Measurements from ENCODE around the genes MYH4, MYH2, PIRT, DNAH9 and ELAC2.

DNA sequence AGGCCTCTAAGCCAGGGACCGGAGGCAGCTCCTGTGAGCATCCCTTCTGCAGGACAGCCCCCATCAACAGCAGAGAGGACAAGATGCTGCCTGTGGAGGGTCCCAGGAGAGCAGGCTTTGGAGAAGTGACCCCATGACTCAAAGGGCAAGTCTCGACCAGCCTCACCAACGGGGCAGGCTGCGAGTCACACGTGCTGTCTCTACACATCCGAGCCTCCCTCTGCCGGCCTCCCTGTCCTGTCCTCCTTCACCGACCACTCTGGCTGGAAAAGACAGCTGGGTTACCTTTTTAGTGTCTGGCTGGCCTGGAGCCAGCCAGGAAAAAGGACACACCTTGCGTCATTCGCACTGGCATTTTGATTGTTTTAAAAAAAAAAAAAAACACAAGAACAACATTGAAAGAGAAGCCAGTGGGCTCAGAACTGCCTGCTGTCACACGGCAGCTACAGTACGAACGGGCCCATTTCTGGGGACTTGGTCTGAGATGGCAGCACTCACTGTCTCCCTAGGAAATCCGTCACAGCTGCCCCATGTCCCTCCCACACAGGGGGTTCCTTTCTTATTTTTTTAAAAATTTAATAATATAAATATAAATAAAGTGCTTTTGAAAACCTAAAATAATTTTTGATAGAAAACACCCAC lies 74.5 kb upstream of the RCVRN start:
- PRO-cap, 6 experiments: no peak in any of the 6 experiments
- RAMPAGE, long total RNA, 2 experiments: no peak in any of the 2 experiments
- RRBS: no CpG with 5 or more reads among the region's 14 CpGs

DNA sequence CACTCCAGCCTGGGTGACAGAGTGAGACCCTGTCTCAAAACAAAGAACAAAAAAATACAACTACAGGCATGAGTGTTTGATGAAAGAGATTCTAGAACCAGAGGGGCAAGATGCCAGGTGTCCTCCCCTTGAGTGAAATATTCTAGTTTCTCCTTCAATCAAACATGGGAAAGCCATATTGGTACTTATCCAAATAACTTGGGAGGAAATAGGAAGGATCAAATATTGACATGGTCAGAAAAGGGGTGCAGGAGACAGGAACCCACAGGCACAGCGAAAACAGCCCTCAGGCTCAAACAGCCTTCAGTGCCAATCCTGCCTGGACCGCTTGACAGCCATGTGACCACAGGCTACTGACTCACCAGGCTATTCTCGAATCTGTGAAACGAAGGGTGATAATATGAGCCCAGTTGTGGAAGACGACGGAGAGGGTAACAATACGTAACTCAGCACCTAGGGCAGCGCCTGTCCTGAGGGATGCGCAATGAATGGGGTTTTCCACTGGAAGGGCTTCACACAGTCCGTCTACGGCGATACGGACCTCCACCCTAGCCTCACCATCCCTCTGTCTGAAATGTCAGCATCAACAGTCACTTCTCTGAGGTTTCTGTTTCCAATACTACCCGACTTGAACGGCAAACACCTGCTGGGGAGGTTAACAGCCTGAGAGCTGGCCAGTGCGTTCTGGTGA lies 117.3 kb upstream of the RCVRN start:
- PRO-cap, 6 experiments: no peak in any of the 6 experiments
- RAMPAGE, long total RNA, 2 experiments: no peak in any of the 2 experiments
- RRBS: no CpG with 5 or more reads among the region's 16 CpGs

DNA sequence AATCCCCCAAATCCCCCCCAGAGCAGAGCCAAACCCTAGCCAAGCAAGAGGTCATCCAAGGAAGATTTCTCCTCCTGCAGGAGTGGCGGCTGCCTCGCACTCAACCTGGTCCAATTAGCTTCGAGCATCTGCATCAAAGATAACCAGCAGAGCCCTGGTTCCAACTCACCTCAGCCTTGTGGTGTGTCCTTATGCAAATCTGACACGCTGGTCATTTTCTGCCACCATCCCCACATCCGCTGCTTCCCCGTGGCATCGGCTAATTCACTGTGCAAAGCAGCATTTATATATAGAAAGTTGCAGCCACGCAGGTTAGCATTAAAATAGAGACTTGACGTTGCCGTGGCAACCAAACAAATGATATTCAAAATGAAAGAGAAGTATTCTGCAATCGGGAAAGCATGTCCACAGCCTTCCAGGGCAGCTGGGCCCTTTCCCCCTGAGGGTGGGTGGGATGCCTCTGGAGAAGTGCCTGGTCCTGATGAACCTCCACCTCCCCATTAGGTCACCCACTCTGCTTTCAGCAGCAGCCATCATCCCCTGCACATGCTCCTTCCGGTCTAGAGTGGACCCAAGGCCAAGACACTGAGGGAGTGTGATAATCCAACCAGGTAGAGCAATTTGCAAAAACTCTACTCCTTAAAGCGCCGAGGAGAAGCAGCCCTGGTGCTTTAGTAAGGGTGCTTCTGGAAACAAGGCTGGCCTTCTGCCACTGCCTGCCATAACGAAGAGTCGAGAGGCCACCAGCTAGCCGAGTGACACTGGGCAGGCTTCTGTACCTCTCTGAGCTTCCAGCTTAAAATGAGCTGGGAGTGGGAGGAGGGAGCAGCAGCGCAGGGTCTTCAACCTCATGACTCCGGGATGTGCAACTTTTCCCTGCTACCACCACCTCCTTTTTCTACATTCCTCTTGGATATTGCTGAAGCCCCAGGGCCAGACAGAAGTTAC lies 138.6 kb downstream of the GAS7 start:
- PRO-cap, 6 experiments: peak in 2 of 6 experiments; most common minus-strand start position 261 of the sequence (in 2)
- RAMPAGE, long total RNA, 2 experiments: no peak in any of the 2 experiments
- RRBS: no CpG with 5 or more reads among the region's 19 CpGs

DNA sequence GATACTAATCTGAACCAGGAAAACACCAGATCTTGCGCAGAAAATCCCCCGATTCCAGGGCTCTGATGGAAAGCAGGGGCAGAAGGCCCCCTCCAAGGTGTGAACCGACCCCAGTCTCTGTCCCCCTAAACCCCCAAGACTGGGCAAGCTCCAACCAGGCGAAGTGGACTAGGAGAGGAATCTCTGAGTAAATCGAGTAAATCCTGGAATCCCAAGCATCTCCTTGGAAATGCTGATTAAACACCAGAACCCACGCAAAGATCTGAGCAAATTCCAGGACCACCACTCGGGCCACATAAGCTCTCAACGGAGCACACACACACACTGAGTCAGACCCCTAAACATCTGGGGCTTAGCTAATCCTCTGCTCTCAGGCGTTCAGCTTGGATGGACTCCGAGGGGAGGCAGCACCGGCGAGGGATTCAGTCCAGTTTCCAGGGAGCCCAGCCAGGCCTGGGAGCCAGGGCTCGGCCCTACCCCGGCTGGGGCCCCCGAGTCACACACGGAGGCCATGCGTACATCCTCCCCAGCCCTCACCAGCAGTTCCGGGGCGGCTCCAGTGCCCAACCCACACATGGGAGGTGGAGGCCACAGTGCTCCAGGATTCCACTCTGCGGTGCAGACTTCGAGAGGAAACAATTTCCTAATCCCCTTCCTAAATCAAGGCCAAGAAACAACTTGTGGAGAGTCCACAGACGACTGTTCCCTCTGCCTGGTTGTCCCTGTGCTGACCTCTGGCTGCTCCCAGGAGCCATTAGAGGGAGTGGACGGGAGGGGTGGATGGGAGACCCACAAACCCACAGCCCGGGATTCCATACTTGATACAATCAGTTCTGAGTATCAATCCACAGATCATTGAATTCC lies 70.6 kb downstream of the GAS7 start:
- PRO-cap, 6 experiments: peak in 5 of 6 experiments; most common plus-strand start position 609 of the sequence (in 4); most common minus-strand start position 326 of the sequence (in 1)
- RAMPAGE, long total RNA, 2 experiments: no peak in any of the 2 experiments
- RRBS: 16% methylated on average over 8 of the region's 24 CpGs

DNA sequence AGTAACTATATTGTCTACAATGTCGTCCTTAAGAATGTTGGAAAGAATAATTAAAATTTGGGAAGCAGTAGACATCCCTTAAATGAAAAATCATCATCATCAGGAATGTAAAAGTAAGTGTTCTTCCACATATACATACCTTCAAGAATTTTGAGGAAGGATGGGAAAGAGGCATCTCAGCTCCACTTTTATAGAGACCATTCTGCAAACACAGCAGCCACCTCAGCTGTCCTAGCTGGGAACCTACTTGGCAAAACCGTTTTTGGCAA lies at the start of gene MYH4:
Gene MYH4, minus strand, starts transcription at position 162 of the 269 bp plus-strand sequence.
- PRO-cap, 6 experiments: no peak in any of the 6 experiments
- RAMPAGE, long total RNA, 2 experiments: no peak in any of the 2 experiments
- RRBS: no CpG with 5 or more reads among the region's 2 CpGs

DNA sequence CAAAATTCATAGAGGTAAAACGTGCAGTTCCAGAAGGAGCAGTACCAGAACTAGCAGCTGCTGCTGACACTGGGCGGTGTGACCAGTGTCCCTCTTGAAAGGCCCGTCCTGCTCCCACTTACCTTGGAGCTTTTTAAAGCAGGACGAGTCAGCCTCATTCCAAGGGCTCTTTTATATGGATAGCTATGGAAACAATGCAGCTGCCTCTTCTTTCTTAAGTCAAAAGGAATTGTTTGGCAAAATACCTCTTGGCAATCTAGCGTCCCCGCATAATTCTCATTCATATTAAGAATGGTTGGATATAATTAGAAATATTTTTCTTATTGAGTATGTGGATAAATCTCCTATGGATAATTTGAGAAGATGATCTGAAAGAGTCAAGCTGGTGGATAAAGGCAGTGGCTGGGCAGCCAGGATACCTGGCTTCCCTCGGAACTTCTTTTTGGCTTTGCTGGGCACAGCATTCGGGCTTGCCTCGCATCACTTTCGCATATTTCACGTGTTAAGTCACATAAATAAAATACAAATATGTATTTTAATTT lies at the start of gene MYH2:
Gene MYH2, minus strand, starts transcription at position 145 of the 542 bp plus-strand sequence.
- PRO-cap, 6 experiments: no peak in any of the 6 experiments
- RAMPAGE, long total RNA, 2 experiments: no peak in any of the 2 experiments
- RRBS: no CpG with 5 or more reads among the region's 11 CpGs

- PRO-cap, 6 experiments: no peak in any of the 6 experiments
- RAMPAGE, long total RNA, 2 experiments: no peak in any of the 2 experiments
- RRBS: no CpG with 5 or more reads among the region's 9 CpGs
Observed at GRCh38 chr17:10736855-10737803, 7.3 kb upstream of the TMEM220 start.

GRCh38 chr17:10737804-10738388 lies 8.1 kb upstream of the TMEM220 start:
- PRO-cap, 6 experiments: no peak in any of the 6 experiments
- RAMPAGE, long total RNA, 2 experiments: no peak in any of the 2 experiments
- RRBS: no CpG with 5 or more reads among the region's 3 CpGs

GRCh38 chr17:10837825-10838389 lies at the start of gene PIRT:
Gene PIRT (minus strand): TSS chr17:10838087.
- PRO-cap, 6 experiments: no peak in any of the 6 experiments
- RAMPAGE, long total RNA, 2 experiments: no peak in any of the 2 experiments
- RRBS: no CpG with 5 or more reads among the region's 10 CpGs

DNA sequence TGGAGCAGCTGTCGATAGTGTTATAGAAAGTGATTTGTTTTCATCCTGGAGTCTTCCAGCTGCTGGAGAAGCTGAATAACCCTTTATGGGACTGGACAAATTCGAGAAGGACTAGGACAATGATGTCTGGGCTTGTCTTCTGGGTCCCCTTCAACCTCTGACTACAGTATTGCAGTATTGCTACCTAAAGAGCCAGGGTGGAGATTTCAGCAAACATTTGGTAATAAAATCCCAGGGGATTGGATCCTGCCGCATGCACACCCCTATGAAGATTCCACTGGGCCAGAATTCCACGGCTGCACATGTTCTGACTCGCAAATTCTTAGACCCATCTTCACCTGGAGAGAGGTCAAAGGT lies 93.5 kb upstream of the PIRT start:
- PRO-cap, 6 experiments: peak in 1 of 6 experiments; most common plus-strand start position 285 of the sequence (in 1)
- RAMPAGE, long total RNA, 2 experiments: no peak in any of the 2 experiments
- RRBS: no CpG with 5 or more reads among the region's 5 CpGs

GRCh38 chr17:11598171-11598783 lies at the start of gene DNAH9:
Gene DNAH9 (plus strand): TSS chr17:11598470.
- PRO-cap, 6 experiments: peak in 6 of 6 experiments; most common plus-strand start chr17:11598471 (in 4); most common minus-strand start chr17:11598309 (in 2)
- RAMPAGE, long total RNA, 2 experiments: no peak in any of the 2 experiments
- RRBS: 3% methylated on average over 17 of the region's 61 CpGs

DNA sequence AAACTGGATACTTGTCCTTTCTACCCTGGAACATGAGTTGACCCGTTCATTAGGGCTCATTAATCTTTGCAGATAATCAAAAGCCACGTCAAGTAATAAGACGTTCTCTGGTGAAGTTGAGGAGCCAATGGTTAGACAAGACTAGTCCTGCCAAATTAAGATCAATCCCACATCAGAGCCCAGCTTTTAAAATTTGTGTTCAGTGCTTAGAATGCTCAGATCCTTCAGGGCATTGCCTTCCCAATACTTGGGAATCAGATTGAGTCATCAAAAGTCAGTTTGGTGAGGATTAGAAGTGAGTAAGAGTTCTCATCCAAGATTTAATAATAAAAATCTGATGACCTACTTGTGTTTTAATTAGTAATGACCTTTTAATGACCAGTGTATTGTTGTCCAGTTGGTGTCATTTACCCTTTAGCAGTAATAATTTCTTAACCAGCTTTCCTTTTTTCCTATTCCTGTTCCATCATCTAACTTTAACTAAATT lies 19.8 kb downstream of the MAP2K4 start:
- PRO-cap, 6 experiments: no peak in any of the 6 experiments
- RAMPAGE, long total RNA, 2 experiments: no peak in any of the 2 experiments
- RRBS: no CpG with 5 or more reads among the region's 3 CpGs

DNA sequence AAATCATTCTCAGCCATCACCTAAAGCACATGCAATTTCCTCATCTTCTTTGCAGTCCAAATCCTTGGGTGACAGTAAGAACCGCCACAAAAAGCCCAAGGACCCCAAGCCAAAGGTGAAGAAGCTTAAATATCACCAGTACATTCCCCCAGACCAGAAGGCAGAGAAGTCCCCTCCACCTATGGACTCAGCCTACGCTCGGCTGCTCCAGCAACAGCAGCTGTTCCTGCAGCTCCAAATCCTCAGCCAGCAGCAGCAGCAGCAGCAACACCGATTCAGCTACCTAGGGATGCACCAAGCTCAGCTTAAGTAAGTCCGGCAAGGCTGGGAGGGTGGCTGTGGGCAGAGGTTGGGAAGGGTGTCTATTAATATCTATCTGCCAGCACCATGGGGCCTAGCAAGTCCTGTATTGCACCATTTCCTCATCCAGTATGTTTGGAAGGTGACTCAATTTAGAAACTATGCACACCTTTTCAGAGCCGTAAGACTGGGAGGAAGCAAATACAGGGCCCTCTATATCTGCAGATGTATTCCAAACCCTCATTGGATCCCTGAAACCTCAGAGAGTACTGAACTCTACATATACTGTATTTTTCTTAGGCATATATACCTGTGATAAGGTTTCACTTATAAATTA lies 45.1 kb upstream of the ARHGAP44 start:
- PRO-cap, 6 experiments: peak in 6 of 6 experiments; most common plus-strand start position 371 of the sequence (in 2); most common minus-strand start position 281 of the sequence (in 6)
- RAMPAGE, long total RNA, 2 experiments: no peak in any of the 2 experiments
- RRBS: no CpG with 5 or more reads among the region's 6 CpGs

DNA sequence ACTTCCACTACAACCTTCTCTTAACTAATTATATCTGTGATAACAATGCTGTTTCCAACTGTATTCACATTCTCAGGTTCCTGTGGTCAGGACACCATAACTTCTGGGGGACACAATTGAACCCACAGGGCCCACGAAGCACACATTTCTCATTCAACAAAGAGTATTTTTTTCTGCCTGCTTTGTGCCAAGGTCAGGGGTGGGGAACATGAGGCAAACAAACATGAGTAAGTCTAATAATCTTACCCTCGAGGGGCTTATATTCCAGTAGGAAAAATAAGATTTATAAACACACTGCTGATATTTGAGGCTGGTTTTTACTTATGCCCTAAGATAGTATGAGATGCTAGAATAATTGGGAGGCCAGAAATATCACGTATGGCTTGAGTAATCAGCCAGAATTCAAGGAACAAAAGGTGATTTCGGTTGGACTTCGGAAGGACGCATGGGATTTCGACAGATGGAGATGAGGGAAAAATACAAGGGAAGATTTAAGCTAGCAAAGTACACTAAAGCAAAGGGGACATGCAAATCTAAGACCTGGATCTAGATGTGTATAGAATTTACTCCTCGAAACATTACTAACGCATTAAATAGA lies 22.7 kb downstream of the ARHGAP44 start:
- PRO-cap, 6 experiments: no peak in any of the 6 experiments
- RAMPAGE, long total RNA, 2 experiments: no peak in any of the 2 experiments
- RRBS: no CpG with 5 or more reads among the region's 9 CpGs

- PRO-cap, 6 experiments: peak in 1 of 6 experiments; most common plus-strand start chr17:12927866 (in 1)
- RAMPAGE, long total RNA, 2 experiments: no peak in any of the 2 experiments
- RRBS: no CpG with 5 or more reads among the region's 4 CpGs
Observed at GRCh38 chr17:12927442-12927948, 90.3 kb downstream of the ELAC2 start.

DNA sequence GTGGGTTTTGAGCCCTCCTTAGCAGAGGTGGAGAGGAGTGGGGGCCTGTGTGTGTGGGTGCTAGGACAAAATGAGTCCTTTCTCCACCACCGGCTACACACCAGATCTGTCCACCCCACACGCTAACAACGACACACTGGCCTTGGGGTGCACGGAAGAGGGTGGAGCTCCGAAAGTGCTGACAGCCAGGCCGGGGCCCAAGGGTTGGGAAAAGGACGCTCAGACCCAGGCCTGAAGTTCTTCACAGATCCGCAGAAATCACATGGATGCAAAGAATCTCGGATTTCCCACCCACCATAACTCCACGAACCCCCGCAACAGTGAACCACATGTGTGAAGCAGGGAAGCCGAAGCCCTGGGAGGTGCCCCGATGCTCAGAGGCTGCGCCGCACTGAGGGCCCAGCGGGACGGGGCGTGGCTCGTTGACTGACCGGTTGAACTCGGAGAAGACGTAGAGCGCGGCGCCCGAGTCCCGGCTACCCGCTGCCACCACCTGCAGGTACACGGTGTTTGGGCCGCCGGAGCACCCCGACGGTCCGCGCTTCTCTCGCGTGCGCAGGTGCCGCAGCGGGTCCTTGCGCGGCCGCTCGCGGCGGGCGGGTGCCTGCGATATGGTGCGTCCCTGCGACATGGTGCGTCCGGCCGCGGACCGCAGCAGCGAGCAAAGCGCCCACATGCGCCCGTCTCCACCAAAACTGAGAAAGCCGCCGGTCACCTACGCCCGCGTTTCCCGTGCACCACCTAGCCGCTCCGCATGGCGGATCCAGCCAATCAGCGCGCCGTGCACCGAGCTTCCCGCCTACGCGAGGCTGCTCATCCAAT lies at the start of gene ELAC2:
Gene ELAC2, minus strand, starts transcription at position 756 of the 822 bp plus-strand sequence.
- PRO-cap, 6 experiments: peak in 6 of 6 experiments; most common plus-strand start position 184 of the sequence (in 2); most common minus-strand start position 756 of the sequence (in 4)
- RAMPAGE, long total RNA, 2 experiments: start-site peak on the minus strand in 1 of 2 experiments, centred at positions 421 to 741 of the sequence, 15 to 22 reads per replicate
- RRBS: under 1% methylated on average over 35 of the region's 75 CpGs

GRCh38 chr17:13896479-13897073 lies 172.7 kb upstream of the COX10 start:
- PRO-cap, 6 experiments: no peak in any of the 6 experiments
- RAMPAGE, long total RNA, 2 experiments: no peak in any of the 2 experiments
- RRBS: no CpG with 5 or more reads among the region's 7 CpGs

GRCh38 chr17:14299084-14300032 lies 1.5 kb upstream of the HS3ST3B1 start:
- PRO-cap, 6 experiments: peak in 1 of 6 experiments; most common plus-strand start chr17:14299515 (in 1)
- RAMPAGE, long total RNA, 2 experiments: no peak in any of the 2 experiments
- RRBS: 2% methylated on average over 13 of the region's 55 CpGs

- PRO-cap, 6 experiments: no peak in any of the 6 experiments
- RAMPAGE, long total RNA, 2 experiments: no peak in any of the 2 experiments
- RRBS: no CpG with 5 or more reads among the region's 9 CpGs
Observed at GRCh38 chr17:14373705-14374598, 73.1 kb downstream of the HS3ST3B1 start.

- PRO-cap, 6 experiments: no peak in any of the 6 experiments
- RAMPAGE, long total RNA, 2 experiments: no peak in any of the 2 experiments
- RRBS: no CpG with 5 or more reads among the region's 17 CpGs
Observed at GRCh38 chr17:14834436-14834898, 430.7 kb downstream of the PMP22 start.

All from heart left ventricle (tissue), 7 donors.